Fibroblast of villous mesenchyme (primary cell): ENCODE measurements around a stretch of chr16.

DNA sequence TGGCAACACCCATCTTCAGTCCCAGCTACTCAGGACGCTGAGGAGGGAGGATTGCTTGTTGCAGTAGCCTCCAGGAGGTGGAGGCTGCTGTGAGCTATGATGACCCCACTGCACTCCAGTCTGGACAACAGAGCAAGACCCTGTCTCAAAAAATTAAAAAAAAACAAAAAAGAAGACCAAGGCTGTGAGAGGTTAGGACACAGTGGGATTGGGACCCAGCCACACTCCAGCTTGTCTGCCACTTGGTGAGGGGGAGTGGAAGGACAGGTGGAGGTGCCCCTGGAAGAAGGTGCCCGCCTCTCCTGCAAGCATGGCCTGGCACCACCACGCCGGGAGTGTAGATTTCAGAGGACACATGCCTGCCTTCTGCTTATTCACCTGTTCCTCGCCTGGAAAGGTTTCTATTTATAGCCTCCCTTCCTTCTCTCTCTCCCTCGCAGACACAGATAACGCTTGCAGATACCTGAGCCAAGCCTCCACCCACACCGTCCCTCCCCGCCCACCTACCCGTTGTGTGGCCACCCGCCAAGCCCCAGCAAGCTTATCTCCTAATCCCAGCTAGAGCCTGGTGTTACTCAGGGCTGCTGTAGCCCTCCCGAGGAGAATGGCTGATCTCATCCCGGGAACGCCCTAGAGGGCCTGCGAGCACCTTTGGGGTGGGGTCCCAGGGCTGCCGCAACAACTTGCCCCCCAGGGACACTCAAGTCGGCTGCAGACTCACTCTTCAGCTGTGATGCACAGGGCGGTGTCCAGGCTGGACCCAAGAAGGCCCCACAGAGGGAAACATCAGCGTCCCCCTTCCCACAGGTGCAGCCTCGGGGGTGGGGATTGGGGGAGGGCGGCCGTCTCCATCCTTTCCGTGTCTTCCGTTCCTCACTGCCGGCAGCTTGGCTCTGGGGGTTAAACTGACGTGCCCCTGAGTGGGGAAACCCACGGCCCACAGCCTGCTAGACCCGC lies 1.7 kb upstream of the SNAI3 start:
- CAGE, long polyA plus RNA = no peak

DNA sequence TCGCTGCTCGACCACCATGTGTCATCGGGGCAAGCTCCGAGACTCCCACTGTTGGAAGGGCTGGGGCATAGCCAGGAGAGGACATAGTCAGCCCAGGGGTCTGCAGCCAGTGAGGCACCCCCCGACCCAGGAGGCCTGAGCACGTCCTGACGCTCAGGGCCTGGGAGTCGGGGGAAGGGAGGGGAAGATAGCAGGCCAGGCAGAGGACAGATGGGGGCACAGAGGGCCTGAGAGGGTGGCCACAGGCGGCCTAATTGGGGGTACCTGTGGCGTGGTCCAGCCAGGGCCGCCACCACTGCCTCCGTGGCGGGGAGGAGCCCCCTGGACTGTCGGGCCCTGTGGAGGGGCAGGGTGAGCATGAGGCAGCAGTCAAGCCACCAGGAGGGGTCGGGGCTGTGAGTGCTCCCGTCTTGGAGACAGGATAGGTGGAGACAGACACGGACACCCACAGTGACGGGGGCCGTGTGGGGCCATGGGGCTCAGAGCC lies 18.5 kb downstream of the CTU2 start:
- CAGE, long polyA plus RNA = no peak

GRCh38 chr16:88726611-88727126 lies 20.4 kb downstream of the CTU2 start:
- CAGE, long polyA plus RNA = no peak

DNA sequence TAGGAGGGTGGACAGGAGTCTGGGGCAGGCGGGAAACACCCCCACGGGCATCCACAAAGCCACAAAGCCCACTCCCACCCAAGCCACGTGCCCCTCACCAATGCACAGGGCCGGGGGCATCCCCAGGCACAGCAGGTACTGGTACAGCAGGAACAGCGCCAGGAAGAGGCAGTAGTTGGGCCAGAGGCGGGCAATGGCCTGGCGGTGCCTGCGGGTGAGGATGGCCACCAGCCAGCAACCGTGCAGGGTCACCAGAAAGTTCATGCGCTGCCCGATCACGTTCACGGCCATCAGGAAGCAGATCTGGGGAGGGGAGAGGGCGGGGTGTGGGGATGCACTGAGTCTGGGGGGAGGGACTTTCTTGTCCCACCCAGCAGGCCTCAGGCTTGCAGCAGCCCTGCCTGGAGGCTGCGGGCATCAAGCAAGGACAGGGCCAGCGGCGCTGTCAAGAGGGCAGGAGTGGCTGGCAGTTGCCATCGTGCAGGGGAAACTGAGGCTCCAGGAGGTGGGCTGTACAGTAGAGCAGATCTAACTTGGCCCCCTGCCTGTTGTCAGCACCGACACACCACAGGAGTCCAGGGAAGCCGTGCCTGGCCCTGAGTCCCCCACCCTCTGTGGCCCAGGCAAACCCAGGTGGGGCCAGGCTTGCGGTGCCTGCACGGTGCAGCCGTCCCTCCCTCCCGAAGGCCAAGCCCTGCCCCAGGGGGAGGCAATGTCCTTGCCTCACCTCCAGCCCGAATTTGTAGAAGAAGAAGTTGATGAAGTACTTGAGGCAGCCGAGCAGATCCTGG lies 25.5 kb downstream of the CTU2 start:
- CAGE, long polyA plus RNA = no peak

DNA sequence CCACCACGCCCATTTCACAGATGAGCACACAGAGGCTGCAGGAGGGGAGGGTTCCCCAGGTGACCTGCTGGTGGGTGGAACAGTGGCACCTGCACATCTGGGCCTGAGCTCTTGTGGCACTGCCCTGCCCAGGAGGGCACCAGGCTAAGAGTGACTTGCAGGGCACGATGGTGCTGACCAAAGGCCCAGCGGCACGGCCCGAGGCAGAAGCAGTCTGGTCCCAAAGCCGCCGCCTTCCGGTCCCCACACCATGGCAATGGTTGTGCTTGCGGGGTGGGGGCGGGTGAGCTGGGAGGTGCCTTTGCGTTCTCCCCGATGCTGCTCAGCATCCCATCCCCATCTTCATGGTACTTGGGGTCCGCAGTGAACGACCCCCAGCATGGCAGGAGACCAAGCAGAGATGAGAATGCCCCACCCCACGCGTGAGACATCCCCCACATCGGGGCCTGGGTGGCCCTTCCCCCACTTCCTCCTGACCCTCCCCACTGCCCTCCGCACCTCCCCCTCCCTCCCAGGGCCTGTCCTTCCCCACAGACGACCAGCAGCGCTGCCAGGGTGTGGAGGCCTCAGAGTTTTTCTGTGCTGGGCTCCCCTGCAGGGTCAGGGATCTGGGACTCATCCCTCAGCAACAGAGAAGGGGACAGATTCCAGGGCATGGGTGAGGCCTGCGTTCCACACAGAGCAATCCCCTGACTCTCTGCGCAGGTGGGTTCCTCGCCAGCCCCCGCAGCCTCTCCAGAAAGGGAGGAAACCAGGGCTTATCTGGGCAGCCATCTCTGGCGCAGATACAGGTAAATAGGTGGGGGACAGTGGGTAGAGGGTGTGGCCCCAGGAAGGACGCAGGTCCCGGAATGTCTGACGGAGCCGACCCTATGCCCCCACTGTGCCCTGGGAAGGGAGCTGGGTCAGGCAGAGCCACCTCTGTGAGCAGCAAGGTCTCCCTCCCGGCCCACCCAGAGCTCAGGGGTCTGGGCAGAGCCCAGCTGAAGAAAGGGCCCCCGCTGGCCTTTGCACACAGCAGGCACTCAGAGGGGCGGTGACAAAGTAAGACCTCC lies 23.4 kb downstream of the PIEZO1 start:
- CAGE, long polyA plus RNA = no peak

GRCh38 chr16:88769380-88770391 lies 15.3 kb downstream of the PIEZO1 start:
- CAGE, long polyA plus RNA = no peak

GRCh38 chr16:88785504-88786009 lies 537 bp upstream of the PIEZO1 start:
- CAGE, long polyA plus RNA = no peak

DNA sequence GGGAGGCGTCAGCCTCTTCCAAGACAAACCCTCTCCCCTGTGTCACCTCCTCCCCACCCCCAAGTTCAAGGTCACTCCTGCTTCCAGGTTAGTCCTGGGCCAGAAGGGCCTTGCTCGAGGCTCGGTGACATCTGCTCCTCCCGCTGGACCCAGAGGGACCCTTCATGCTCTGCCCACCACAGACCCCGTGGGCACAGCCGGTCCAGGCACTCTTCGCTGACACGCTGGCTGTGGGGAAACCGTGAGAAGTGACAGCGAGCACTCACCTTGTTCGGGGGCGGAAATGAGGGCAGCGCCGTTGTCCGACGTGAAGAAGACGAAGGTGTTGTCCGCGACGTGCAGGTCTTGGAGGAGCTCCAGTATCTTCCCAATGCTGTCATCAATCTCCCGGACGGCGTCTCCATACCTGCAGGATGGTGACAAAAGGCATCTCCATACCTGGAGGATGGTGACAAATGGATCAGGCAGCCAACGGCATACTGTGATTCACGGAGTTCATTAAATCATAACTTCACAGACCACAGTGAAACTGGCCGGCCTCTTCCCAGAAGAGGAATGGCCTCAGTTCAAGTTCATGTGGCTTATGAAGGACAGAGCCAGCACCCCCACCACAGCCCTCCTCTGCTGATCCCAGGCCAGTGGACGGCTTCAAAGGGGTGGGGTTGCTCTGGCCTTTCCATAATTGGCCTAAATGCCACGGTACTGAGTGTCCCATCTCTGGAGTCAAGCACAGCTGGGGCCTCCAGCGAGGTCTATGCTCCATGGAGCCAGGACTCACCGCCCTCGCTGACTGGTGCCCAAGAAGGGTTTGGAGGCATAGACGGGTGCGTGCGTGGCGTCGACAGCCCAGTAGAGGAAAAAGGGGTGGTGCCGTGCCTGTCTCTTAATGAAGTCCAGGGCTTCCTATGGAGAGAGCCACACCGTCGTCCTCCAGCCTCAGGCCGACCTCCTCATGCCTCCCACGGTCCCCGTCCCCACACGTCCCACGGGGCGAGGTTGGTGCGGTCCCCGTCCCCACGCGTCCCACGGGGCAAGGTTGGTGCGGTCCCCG lies 21.5 kb downstream of the GALNS start:
- CAGE, long polyA plus RNA = no peak

- CAGE, long polyA plus RNA = no peak
These were observed 5.0 kb upstream of the PABPN1L start for GRCh38 chr16:88871217-88872163.

- CAGE, long polyA plus RNA = no peak
These were observed 16.1 kb upstream of the PABPN1L start for GRCh38 chr16:88882481-88883030.

- CAGE, long polyA plus RNA = no peak
These were observed 2.8 kb downstream of the CBFA2T3 start for GRCh38 chr16:88974212-88974657.

GRCh38 chr16:89053284-89053905 lies 40.3 kb upstream of the ACSF3 start:
- CAGE, long polyA plus RNA = no peak

GRCh38 chr16:89101586-89102039 lies 8.0 kb downstream of the ACSF3 start:
- CAGE, long polyA plus RNA = no peak

- CAGE, long polyA plus RNA = no peak
These were observed 62.8 kb downstream of the ZNF778 start for GRCh38 chr16:89280101-89280891.

DNA sequence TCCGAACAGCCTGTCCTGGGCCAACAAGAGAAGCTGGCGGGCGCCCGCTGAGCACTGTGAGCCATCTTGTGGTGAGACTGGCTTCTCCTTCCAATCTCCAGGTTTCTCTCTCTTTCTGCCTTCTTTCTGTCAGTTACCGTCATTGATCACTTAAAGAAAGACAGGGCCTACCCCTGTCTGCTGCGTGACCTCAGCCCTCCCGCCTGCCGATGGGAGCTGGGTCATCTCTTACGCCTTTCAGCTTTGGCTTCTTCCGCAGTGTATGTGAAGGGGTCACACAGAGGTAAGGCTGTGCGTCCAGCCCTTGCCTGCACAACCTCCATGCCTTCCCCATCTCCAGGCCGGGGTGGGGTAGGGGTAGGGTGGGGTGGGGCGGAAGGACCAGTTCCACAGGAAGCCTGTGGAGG lies 80.2 kb downstream of the ZNF778 start:
- CAGE, long polyA plus RNA = no peak

DNA sequence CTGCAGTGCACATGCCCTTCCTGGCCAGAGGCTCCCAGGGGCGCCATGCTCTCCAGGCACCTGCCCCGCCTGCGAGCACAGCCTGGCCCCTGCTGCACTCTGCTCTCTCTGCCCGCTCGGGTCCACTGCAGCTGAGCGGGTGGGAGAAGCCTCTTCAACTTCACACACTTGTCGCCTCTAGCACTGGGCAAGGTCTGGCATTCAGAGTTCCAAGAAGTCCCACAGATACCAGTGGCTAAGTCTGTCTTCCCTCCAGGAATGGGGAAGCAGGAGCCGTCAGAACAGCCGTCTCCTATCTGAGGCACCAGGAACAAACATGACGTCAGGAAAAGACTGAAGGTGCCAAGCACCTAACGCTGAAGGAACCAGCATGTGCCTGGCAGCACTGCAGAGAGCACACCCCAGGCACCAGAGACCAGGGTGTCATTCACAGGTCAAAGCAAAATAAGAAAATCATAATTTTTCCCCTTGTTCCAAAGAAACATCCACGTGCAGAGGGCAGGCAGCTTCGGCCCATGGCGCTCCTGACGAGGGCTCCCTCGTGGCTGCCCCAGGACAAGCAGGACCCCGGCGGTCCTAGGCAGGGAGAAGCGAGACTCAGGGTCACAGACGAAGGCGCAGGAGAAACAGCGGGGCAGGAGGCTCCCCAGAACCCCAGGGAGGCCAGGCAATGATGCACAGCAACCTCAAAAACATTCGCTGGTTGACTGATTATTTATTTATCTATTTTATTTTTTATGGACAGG lies 83.1 kb downstream of the ZNF778 start:
- CAGE, long polyA plus RNA = no peak

DNA sequence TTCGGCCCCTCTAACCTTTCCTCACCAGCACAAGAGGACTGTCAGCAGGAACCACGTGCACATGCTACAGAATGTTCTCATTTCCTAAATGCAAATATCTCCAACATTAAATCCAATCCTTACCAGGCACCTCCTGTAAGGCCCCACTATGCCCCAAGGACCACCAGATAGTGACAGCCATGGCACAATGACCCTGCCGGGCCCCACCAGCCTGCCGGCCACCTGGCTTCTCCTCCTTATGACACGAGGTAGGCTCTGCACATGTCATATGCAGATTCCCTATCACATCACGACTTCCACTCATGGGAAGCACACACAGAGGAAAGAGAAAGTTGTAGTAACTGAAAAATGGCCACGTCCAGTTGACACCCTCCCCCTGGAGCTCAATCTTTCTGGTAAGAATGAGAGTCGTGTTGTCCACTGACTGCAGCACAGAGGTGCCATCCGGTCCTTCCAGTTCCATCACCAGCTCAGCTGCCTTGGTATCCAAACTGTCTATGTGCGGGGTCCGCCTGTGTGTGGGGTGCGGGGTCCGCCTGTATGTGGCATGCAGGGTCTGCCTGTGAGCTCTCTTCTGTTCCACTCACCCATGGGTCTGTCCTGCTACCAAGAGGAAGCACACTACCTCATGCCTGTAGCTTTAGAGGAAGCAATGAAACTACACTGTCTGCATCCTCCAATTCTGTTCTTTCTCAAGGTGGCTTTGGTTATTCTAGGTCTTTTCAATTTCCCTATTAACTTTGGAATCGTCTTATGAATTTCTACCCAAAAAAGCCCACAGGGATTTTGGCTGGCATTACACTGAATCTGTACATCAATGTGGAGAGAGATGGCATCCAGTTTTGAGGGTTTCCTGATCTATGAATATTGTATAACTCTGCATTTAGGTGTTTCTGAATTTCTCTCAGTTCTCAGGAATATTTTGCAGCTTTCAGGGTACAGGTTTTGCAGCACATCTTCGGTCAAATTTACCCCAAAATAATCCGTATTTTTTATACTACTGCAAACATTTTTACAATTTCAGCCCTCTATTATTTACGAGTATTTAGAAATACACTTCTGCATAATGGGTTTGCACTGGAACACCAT lies 92.5 kb downstream of the ZNF778 start:
- CAGE, long polyA plus RNA = no peak

DNA sequence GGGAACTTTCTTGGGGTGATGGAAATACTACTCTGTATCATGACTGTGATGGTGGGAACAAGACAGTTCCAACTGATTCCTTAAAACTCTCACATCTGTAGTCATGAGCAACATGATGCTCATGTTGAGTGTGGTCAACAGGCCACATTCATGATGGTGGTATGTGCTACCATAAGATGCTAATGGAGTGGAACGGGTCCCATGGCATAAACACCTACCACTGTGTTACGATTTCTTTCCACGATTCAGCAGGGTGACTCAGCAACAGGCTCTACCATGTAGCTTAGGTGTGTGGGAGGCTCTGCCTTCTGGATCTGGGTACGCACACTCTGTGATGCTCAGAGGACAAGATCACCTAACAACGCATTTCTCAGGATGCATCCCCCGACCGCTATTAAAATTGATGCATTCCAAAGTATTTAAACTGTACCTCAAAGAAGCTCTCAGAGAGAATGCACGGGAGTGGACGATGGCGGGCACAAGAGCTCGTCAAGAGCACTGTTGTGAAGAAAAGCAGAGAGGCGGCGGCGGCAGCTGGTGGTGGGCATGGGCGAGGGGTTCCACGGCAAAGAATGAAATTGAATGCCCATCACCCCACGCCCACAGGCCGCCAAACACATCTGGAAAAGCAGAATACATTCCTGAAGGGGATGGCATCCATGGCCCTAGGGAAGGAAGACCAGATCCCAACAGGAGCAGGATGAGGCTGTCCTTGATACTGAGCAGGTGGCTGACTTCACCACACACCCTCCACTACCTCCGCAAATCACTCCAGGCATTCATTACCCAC lies 133.4 kb downstream of the ZNF778 start:
- CAGE, long polyA plus RNA = no peak

DNA sequence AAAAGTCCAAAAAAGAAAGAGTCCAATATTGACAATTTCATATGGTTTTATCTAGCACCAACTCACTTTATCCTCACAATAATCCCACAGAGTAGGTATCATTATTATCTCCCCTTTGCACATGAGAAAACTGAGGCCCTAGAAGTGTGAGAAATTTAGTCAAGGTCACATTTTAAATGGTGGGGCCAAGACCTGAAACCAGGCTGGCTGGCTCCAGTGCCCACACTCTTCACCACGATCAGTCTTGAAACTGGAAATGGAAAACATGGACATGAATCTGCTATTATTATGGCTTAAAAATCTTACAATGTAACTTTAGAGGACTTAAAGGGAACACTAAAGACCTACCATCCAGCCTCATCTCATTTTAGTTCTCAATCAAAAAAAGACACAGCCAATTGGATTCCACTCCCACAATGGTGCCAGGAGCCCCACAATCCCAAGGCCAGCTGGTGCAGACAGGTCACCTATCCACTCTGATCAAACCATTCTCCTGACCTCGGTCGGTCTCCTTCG lies 65.2 kb downstream of the ANKRD11 start:
- CAGE, long polyA plus RNA = no peak

GRCh38 chr16:89452210-89452645 lies 38.1 kb downstream of the ANKRD11 start:
- CAGE, long polyA plus RNA = no peak